Measurements from ENCODE around the genes ELL and CRLF1.

GRCh38 chr19:18232511-18233270 lies 6.5 kb upstream of the PDE4C start:
- PRO-cap = no peak
- RRBS, 2 experiments = 5 to 20% methylated on average over 18 of the region's 54 CpGs

- PRO-cap = no peak
- RRBS, 2 experiments = no CpG with 5 or more reads among the region's 23 CpGs
These were observed 8.8 kb upstream of the JUND start for GRCh38 chr19:18289789-18291019.

GRCh38 chr19:18380013-18380778 lies 5.8 kb upstream of the GDF15 start:
- PRO-cap = no peak
- RRBS, 2 experiments = no CpG with 5 or more reads among the region's 20 CpGs

- PRO-cap = no peak
- RRBS, 2 experiments = no CpG with 5 or more reads among the region's 27 CpGs
These were observed 3.7 kb downstream of the SSBP4 start for GRCh38 chr19:18422638-18423624.

- PRO-cap = no peak
- RRBS, 2 experiments = 25% methylated on average over 1 of the region's 11 CpGs; no CpG with 5 or more reads in 1 of the 2 experiments
These were observed 2.4 kb upstream of the ISYNA1 start for GRCh38 chr19:18440291-18440859.

DNA sequence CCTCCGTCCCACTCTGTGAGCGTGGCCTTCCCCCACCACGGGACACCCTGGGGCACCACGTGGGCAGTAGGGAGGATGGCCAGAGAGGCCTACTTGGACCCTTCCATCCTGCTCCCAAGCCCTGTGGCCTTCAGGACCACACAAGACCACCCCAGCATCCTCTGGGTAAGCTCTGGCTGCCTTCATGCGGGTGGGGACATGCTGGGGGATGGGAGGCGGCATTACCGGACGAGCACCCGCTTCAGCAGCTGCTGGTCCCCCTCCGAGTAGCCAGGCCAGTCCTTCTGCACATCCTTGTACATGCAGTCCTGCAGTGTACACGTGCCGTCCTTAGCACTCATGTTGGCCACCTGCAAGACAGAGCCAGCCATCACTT lies 20.0 kb upstream of the ISYNA1 start:
- PRO-cap = no peak
- RRBS, 2 experiments = no CpG with 5 or more reads among the region's 12 CpGs

DNA sequence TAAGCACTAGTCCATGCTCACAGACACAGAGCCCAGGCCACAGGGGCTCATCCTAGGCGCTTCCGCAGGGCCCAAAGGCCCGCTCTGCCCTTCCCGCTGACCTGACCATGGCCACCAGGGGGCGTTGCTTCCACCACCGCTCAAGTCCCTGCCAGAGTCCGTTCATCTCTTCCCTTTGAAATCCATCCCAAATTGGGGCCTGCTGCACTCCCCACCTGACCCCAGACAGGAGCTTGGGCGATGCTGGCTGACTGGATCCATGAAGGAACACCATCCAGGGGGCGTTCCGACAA lies 31.7 kb upstream of the ISYNA1 start:
- PRO-cap = no peak
- RRBS, 2 experiments = no CpG with 5 or more reads among the region's 10 CpGs

DNA sequence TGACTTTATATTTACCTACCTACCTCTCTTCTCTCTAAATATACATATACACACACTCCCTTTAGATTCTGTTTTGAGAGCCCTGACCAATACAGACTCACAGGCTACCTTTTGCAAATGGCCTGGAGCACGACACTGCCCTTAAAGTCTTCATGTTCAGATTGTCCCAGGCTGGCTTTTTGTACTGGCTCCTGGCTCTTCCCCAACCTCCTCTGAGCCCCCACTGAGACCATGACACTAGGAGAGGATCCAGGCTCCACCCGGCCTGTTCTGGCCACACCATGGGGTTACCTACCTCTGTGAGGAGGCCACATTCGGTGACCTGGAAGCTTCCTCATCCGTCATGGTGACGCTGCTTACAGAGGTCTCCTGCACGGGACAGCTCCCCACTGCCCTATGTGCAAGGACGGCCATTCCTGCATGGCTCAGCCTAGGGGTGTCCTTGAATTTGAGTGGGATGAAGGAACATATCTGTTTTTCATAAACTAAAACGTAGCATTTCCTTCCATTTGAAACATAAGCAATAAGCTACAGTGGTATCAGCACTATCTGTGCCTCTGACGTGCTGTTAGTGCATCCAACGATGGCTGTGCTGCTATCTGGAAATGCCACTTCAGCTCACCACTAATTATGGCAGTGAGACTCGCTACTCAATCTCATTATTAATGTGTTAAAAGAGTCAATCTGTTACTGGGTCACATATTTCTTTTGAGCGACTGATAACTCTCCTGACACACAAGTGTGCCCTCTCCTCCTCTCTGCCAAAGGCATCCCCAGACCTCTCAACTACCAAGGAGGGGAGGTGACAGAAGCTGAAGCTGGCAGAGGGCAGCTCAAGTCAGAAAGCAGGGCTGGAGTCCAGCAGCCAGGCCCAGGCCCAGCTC lies 29.7 kb downstream of the ELL start:
- PRO-cap = no peak
- RRBS, 2 experiments = no CpG with 5 or more reads among the region's 12 CpGs

DNA sequence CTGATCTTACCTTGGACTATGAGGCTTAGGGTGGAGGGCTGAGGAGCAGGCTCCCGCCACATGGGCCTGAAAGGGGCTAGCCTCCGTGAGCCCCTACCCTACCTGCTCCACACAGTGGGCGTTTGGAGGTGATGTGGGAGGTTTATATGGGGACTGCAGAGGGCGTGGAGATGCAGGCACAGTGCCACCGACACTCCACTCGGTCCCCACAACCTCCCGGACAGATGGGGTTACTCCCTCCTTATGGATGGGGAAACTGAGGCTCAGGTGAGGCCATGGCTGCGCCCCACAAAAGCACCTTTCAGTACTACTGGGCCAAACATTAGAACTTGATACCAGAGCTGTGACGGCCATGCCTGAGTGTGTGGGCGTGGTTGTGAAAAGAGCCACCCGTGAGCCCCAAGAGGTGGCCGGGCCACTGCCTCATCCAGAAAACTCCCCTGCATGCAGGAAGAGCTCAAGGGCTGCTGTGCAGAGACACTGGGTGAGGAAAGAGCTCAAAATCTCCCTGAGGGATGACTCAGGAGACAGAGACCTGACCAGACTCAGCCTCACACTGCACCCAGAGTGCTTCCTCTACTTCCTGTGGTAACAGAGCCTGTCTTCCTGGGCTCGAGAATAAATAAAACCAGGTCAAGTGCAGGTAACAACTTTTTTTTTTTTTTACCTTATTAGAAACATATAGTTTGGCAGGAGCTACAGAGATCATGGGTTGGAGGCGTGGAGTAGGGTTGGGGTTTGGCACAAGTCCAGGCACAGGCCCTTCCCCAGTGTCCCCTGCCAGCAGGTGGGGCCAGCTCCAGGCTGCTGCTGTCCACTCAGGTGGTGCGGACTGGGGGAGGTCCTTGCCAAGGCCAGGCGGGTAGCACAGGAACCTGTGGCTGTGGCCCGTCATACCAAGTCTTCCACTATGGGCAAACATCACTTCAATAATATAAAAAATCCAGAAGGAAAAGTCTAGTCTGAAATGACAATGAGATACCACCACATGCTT lies 25.7 kb downstream of the ELL start:
- PRO-cap = no peak
- RRBS, 2 experiments = no CpG with 5 or more reads among the region's 17 CpGs

GRCh38 chr19:18518560-18519061 lies 3.3 kb downstream of the ELL start:
- PRO-cap = no peak
- RRBS, 2 experiments = no CpG with 5 or more reads among the region's 9 CpGs

GRCh38 chr19:18521713-18522915 lies at the start of gene ELL:
Gene ELL, minus strand, starts transcription at chr19:18522070.
- PRO-cap = unidirectional peak, minus-strand start at chr19:18521852; unidirectional peak, minus-strand start at chr19:18522066; unidirectional peak, plus-strand start at chr19:18522684
- RRBS, 2 experiments = 1 to 2% methylated on average over 25 to 30 of the region's 103 CpGs

GRCh38 chr19:18572626-18572808 lies 860 bp downstream of the UBA52 start:
- PRO-cap = bidirectional peak, plus-strand start at chr19:18572689, minus-strand start at chr19:18572441
- RRBS, 2 experiments = no CpG with 5 or more reads among the region's 2 CpGs

DNA sequence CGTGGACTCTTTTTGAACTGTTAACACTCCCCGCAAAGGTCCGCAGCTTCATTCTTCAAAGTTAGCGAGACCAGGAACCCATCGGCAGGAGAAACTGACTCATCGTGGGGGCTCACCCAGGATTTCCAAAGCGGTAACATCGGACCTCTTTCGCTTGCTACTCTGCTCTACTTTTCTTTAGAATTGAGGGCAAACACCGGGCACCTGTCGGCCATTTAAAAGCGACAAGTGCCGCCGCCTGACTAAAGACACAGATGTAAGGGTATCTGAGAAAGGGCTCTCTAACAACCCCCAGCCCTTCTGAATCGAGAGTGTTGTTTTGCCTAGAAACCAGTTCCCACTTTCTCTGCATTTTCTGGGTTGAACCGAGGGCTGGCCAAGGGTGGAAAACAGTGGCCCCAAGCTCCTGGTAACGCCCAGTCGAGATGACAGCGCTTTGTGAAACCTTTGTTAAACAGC lies 5.8 kb downstream of the UBA52 start:
- PRO-cap = no peak
- RRBS, 2 experiments = no CpG with 5 or more reads among the region's 19 CpGs

GRCh38 chr19:18593170-18594191 lies 4.9 kb downstream of the REX1BD start:
- PRO-cap = no peak
- RRBS, 2 experiments = no CpG with 5 or more reads among the region's 28 CpGs

DNA sequence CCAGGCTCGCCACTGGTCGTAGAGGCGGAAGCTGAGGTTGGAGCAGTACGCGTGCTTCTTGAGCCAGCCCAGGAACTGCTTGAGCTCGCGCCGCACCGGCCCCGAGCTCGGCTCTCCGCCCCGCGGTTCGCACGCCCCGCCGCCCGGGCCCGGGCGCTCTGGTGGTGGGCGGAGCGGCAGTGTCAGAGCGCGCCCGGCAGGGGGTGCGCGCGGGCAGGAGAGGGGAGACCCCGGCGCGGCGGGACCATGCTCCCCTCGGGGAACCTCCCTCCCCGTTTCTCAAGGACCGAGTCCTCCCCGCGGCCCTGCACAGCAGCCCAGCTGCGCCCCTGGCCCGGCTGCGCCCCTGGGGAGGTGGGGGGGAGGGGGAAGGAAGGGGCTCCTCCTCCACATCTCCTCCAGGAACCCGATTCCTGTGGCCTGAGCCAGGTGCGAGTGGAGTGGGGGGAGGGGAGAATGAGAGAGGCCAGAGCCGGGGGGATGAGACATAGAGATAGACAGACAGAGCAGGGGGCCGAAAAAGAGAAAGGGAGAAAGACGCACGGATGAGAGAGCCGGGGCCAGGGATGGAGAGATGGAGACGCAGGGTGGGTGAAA lies 5.8 kb downstream of the REX1BD start:
- PRO-cap = bidirectional peak, plus-strand start at position 185 of the sequence, minus-strand start at position 77 of the sequence
- RRBS, 2 experiments = 2% methylated on average over 23 to 29 of the region's 49 CpGs

DNA sequence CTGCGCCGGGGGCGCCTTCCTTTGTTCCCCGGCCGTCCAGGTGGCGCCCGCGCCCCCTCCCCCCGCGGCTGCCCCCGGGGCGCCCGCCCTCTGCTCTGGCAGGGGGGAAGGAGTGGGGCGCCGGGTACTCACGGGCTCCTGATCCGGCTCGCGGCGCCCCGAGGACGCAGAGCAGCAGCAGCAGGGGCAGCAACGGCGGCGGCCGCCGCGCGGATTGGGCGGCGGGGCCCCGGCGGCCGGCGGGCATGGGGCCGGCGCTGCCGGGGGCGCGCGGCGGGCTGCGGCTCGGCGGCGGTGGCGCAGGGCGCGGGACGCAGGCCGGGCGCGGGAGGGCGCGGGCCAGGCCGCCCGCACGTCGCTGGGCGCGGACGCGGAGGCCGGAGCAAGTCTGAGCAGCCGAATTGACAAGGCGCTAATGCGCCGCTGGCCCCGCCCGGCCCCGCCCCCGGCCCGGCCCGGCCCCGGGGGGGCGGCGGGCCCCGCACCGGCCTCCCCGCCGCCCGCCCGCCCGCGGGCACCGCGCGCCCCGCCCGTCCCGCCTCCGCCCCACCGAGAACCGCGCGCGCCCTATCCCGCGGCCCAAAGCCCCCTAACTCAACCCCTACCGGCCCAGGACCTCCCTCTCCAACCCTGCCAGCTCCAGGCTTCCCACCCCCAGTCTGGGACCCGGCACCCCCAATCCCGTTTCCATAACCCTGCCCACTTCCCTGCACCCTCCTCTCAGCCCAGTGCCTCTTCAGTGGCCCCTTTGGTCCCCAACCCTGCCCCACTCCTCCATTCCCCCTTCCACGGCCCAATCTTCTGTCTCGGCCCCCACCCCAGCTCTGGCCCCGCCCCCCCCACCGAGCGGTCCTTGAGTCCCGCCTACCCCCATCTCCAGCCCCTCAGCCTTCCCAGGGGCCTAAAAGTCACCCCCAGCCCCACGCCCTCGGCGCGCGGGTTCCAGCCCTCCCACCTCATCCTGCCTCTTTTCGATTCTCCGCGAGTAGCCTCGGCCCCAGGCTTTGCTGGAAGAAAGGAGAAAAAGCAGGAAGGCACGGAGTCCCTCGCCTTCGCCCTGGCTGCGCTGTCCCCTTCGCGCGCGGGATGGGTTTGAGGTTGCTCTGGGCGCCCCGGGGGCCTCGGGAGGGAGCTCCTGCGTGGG lies at the start of gene CRLF1:
TSS of gene CRLF1 (minus strand) at position 390 of the 1,144 bp plus-strand sequence.
- PRO-cap = unidirectional peak, minus-strand start at position 390 of the sequence
- RRBS, 2 experiments = 2% methylated on average over 65 of the region's 129 CpGs

- PRO-cap = no peak
- RRBS, 2 experiments = no CpG with 5 or more reads among the region's 8 CpGs
These were observed 7.9 kb downstream of the CRTC1 start for GRCh38 chr19:18691285-18691782.

DNA sequence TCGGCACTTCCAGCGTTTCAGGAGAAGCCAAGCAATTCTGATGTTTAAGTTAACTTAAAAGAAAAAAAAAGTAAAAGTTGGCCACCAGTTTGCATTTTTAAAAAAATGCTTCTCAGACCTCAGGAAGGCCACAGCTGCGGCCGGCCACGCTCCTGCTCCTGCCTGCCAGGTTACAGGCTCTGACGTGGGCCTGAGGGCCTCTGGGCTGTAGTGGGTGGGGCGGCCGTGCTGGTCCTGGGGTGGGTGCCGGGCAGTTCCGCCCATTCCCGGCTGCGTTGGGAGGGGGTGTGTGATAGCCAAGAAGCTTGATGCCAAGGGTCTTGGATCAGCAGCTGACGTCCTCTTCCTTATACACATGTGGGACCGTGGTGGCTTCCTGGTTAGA lies 28.0 kb downstream of the CRTC1 start:
- PRO-cap = no peak
- RRBS, 2 experiments = no CpG with 5 or more reads among the region's 14 CpGs

DNA sequence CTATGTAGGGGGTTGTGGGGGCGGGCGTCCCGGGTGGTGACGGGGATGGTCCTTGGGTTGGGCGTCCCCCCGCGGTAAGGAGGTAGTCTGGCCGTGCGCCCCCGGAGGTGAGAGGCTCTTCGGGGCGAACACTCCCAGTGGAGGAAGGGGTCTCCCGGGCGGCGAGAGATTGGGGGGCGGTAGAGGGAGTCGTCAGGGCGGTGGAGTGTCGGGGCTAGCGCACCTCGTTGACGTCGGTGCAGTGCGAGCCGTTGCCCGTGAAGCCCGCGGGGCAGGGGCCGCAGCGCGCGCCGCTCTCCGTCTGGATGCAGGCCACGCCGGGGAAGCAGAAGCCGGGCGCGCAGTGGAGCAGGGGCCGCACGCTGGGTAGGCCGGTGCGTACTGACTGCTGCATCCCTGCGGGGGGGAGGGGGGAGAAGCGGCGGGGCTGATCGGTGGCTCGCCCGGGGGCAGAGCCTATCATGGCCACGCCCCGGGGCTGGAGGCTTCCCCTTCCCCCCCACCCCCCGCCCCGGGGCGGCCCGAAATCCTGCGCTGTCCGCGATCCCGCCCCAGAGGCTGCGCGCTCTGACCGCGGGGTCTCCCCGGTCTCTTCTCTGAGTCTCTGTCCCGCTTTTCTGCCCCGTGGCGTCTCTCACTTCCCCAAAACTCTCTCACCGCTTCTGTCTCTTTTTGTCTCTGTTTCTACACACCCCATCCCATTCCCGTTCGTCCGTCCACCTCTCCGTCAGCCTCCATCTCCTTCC lies 1.2 kb downstream of the COMP start:
- PRO-cap = bidirectional peak, plus-strand start at position 328 of the sequence, minus-strand start at position 383 of the sequence
- RRBS, 2 experiments = 4 to 11% methylated on average over 36 to 38 of the region's 72 CpGs

GRCh38 chr19:18858784-18858983 lies 26.9 kb downstream of the UPF1 start:
- PRO-cap = no peak
- RRBS, 2 experiments = no CpG with 5 or more reads among the region's 3 CpGs